ENCODE measurements around a stretch of chr11.

- PRO-cap, 3 experiments = no peak in any of the 3 experiments
- RAMPAGE, long total RNA = no peak
- RRBS, 2 experiments = no CpG with 5 or more reads among the region's 4 CpGs
Measured at GRCh38 chr11:119722016-119722455, 7.0 kb downstream of the NECTIN1 start.

DNA sequence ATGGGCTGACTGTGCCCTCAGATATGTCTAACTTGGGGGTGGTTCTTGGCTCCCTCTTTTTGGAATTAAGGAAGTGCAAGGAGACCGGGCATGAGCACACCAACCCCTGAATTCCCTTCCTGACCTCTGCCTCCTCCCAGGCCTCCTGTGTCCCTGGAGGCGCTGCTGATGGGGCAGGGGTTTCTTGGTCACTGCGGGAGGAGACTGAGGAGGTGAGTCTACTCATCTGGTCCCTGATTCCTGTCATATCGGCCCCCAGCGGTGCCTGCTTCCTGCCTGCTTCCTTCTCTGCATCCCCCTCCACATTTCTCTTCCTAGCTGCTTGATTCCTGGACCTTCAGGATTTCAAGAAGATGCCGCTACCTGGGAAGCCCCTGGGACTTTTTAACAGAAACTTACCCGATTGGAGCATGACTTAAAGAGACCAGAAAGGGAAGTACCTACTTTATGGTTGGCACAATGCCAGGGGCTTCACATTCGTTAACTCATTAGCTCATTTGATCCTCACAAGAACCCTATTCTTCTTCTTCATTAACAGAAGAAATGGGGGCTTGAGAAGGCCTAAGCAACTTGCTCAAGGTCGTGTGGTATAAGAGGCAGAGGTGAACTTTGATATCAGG, 22.5 kb upstream of the NECTIN1 start:
- PRO-cap, 3 experiments = no peak in any of the 3 experiments
- RAMPAGE, long total RNA = no peak
- RRBS, 2 experiments = no CpG with 5 or more reads among the region's 9 CpGs

- PRO-cap, 3 experiments = no peak in any of the 3 experiments
- RAMPAGE, long total RNA = no peak
- RRBS, 2 experiments = no CpG with 5 or more reads among the region's 10 CpGs
Measured at GRCh38 chr11:119782506-119782980, 53.5 kb upstream of the NECTIN1 start.

DNA sequence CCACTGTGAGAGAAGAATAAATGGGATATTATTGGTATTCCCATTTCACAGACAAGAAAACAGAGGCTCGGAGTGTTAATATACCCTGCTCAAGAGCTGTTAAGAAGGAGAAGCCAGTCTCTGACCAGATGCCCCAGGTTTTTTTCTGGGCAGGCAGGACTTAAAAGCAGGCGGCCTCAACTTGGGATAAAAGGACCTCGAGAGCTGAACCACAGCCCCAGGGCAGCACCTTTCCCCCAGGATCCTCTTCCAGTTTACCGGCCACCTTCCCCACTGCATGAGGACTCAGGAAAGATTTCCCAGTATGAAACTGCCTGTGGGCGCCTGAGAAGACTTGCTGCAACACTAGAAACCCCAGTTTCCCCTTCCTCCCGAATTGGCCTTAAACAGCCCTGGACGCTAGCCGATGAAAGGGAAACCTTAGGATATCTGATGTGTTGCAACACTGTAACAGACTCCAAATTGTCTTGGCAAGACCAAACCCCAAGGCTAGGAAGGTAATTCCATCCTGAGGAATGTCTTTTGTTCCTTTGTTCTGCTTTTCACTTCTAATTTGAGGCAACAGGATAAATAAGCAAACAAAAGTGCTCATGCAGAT, 173.6 kb downstream of the TRIM29 start:
- PRO-cap, 3 experiments = no peak in any of the 3 experiments
- RAMPAGE, long total RNA = no peak
- RRBS, 2 experiments = no CpG with 5 or more reads among the region's 8 CpGs

- PRO-cap, 3 experiments = no peak in any of the 3 experiments
- RAMPAGE, long total RNA = no peak
- RRBS, 2 experiments = 5% methylated on average over 22 to 30 of the region's 55 CpGs
Measured at GRCh38 chr11:120211234-120211948, 559 bp downstream of the OAF start.

DNA sequence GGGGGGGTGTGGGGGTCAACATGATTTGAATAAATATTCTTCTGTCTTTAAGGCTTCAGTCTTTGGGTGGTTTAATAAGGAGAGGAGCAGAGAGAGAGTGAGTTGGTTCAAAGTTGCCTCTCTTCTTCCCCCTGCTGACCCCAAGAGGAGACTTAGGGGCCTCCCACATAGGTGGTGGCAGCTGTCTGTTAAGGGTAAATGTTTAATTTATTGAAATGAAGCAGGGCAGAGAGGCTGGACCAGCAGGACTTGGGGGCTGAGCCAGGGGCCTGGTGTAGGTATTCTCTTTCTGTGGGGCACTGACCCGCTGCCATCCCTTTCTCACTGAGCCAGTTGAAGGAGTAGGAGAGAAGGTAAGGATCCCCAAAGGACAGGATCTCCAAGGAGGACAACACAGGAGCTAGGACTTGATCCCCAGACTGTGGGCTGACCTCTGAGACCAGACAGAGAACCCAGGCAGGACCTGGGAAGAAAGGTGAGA, 5.6 kb downstream of the POU2F3 start:
- PRO-cap, 3 experiments = no peak in any of the 3 experiments
- RAMPAGE, long total RNA = no peak
- RRBS, 2 experiments = no CpG with 5 or more reads among the region's 1 CpG

DNA sequence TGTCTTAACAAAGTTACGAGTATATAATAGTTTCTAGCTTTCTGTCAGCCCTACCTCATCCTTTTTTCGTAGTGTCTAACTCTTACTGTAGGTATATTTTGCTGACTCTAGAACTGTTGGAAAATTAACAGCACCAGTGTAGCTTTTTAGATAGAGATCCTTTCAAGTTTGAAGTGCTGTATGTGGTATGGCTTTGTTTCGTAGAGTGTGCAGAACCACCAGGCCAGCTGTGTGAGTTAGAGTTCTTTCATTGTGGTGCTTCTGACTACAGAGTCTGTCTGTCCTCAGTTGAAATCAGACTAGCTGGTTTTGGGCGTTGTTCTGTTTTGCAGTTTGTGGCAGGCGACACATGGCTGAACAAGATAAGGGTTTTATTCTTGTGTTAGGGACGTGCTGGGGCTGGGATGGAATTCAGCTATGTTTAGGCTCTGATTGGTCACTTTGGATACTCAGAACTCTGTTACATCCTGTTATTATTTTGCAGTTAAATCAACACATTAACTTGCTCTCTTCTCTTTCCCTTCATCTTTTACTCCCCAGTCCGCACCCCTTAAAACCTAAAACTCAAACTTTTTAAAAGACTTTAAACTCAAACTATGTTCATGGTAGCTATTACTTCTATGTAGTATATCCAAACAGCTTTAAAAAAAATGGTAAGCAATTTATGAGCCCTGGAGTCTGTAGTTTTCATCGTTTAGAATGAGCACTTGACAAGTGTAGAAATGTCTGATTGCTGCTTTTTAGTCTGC, 3.3 kb downstream of the ARHGEF12 start:
- PRO-cap, 3 experiments = no peak in any of the 3 experiments
- RAMPAGE, long total RNA = no peak
- RRBS, 2 experiments = no CpG with 5 or more reads among the region's 8 CpGs

DNA sequence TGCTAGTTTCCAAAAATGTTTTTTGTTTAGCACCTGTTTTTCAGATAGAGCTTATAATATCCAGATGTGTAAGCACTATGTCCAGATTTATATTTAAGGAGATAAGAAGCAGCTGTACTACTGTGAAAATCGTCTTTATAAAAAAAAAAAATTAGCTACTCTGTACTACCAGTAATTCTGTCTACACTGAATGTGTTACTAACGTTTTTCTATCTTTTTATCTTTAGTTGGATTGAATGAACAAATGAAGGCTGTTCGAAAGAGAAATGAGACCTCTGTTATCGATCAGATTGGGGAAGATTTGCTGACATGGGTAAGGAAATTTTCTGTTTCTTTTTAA, 51.1 kb upstream of the GRIK4 start:
- PRO-cap, 3 experiments = no peak in any of the 3 experiments
- RAMPAGE, long total RNA = no peak
- RRBS, 2 experiments = no CpG with 5 or more reads among the region's 4 CpGs

- PRO-cap, 3 experiments = no peak in any of the 3 experiments
- RAMPAGE, long total RNA = no peak
- RRBS, 2 experiments = no CpG with 5 or more reads among the region's 5 CpGs
Measured at GRCh38 chr11:121469845-121470285, 17.8 kb downstream of the SORL1 start.

GRCh38 chr11:121571558-121571901, 119.4 kb downstream of the SORL1 start:
- PRO-cap, 3 experiments = no peak in any of the 3 experiments
- RAMPAGE, long total RNA = no peak
- RRBS, 2 experiments = no CpG with 5 or more reads among the region's 4 CpGs

GRCh38 chr11:121578576-121579110, 126.5 kb downstream of the SORL1 start:
- PRO-cap, 3 experiments = no peak in any of the 3 experiments
- RAMPAGE, long total RNA = no peak
- RRBS, 2 experiments = 80 to 100% methylated on average over 1 of the region's 6 CpGs

- PRO-cap, 3 experiments = peak in 3 of 3 experiments; most common plus-strand start chr11:121722670 (in 1); most common minus-strand start chr11:121722519 (in 3)
- RAMPAGE, long total RNA = no peak
- RRBS, 2 experiments = 2 to 6% methylated on average over 10 of the region's 51 CpGs
Measured at GRCh38 chr11:121722280-121723325, 270.5 kb downstream of the SORL1 start.

GRCh38 chr11:121829053-121829825, 286.8 kb downstream of the BLID start:
- PRO-cap, 3 experiments = no peak in any of the 3 experiments
- RAMPAGE, long total RNA = no peak
- RRBS, 2 experiments = no CpG with 5 or more reads among the region's 4 CpGs

DNA sequence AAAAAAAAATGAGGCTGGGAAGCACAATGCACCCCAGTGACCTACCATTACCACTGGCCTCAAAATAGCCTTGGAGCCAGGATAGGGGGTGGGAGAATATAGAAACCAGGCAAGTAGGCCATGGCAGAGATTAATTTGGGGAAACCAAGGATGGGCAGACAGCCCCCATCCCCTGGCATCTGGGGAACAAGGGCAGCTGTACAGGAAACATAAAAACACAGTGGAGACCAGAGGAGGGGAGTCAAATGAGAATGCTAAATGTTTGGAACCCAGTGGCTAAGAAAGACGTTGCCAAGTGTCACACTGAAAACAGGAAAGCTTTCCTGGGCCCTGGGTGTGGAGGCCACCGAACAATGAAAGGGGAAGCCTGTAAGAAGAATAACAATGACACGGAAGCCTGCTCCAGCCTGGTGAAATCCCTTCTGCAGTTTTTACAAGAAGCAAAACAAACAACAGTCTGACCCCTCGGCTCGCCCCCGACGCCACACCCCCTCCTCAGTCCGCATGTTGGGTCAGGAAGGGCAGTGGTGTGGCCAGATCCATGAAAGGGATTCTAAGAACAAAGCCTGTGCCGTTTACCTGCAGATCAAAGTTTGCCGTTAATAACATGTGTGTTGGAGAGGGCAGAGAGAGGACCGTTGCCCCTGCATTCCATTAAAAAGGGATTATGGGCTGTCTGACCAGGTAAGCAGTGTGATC, 113.5 kb upstream of the BLID start:
- PRO-cap, 3 experiments = no peak in any of the 3 experiments
- RAMPAGE, long total RNA = no peak
- RRBS, 2 experiments = no CpG with 5 or more reads among the region's 11 CpGs

- PRO-cap, 3 experiments = no peak in any of the 3 experiments
- RAMPAGE, long total RNA = no peak
- RRBS, 2 experiments = no CpG with 5 or more reads among the region's 25 CpGs
Measured at GRCh38 chr11:122726761-122727953, 71.6 kb downstream of the UBASH3B start.

DNA sequence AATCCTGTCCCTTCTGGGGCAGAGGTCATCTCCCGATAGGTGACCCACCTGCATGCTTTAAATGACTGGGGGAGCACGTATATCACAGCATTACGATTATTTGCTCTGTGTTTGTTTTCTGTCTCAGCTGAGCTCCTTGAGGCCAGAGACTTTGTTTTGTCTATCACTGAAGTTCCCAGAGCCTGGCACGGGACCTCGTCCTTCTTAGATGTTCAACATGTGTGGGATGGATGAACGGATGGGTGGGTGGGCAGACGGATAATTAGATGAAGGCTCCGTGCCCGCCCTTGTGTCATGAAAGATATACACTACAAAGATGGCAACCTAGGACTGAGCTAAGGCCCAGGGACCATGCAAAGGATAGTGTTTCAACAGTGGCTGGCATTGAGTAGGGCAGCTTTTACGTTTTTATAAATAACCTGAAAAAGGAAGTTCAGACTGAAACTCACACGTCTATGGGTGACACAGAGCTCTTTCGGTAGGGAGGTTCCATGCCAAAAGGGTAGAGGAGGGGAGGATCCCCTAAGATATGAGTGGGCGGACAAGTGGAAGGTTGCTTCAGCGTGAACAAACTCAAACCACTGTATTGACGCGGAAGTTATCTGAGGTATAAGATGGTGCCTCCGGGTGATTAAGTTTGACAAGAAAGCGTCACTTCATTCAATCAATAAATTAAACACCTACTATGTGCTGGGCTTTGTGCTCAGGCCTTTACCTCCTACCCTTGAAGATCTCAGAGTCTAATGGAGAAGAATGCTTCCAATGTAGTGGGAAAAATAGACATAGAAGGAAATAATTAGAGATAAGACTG, 90.5 kb downstream of the UBASH3B start:
- PRO-cap, 3 experiments = no peak in any of the 3 experiments
- RAMPAGE, long total RNA = no peak
- RRBS, 2 experiments = no CpG with 5 or more reads among the region's 18 CpGs

DNA sequence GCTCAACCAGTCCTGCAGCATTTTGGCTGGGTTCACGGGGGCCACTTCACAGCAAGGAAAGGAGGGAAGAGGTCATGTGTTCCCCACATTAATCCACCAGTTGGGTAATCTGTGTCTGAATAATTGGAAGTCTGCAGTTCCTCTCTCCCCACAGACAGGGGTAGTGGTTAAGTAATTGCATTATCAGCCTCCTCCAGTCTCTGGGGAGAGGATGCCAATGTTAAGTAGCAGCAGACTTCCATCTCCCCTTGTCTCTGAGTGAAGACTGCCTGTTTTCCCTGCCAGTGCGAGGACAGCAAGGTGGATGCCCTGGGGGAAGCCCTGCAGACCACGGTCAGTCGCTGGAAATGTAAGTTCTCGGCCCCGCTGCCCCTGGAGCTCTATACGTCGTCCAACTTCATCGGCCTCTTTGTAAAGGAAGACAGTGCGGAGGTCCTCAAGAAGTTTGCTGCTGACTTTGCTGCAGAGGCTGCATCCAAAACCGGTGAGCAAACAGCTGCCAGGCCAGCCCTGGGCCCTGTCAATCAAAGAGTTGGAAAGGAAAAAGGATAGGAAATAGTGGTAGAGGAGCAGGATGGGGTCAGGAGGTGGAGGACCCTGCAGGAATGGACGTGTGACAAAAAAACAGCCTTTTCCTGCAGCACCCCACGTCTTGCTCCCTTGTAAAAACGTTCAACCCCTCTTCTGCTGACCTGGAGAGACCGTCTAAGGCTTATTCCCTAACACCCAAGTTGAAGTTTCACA, 58.9 kb upstream of the CRTAM start:
- PRO-cap, 3 experiments = no peak in any of the 3 experiments
- RAMPAGE, long total RNA = no peak
- RRBS, 2 experiments = no CpG with 5 or more reads among the region's 15 CpGs

DNA sequence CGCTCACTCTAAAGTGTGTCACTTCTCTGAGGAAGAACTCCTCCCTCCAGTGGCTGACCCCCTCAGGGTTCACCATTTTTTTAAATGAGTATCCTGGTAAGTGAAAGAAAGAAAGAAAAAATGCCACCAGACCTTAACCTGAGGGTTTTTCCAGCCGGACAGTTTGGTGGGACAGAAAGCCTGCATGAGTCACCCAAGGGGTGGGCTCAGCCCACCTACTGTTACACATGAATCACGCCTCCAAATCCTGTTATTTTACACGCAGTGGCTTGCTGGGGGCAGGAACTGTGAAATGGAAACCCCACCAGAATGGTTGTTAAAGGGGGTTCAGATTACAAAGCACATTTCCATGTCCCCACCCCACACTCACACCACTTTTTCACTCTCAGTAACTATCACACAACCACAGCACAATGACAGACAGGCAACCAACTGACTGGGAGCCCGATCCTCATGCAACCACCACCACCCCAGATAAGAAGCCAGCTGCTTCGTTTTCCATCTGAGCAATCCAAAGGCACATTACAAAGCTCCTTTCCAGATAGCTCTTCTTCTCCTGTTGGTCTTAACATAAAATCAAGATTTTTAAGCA, 11.9 kb downstream of the CRTAM start:
- PRO-cap, 3 experiments = no peak in any of the 3 experiments
- RAMPAGE, long total RNA = no peak
- RRBS, 2 experiments = no CpG with 5 or more reads among the region's 6 CpGs

- PRO-cap, 3 experiments = no peak in any of the 3 experiments
- RAMPAGE, long total RNA = no peak
- RRBS, 2 experiments = no CpG with 5 or more reads among the region's 12 CpGs
Measured at GRCh38 chr11:123057844-123058880, 3.8 kb downstream of the HSPA8 start.

DNA sequence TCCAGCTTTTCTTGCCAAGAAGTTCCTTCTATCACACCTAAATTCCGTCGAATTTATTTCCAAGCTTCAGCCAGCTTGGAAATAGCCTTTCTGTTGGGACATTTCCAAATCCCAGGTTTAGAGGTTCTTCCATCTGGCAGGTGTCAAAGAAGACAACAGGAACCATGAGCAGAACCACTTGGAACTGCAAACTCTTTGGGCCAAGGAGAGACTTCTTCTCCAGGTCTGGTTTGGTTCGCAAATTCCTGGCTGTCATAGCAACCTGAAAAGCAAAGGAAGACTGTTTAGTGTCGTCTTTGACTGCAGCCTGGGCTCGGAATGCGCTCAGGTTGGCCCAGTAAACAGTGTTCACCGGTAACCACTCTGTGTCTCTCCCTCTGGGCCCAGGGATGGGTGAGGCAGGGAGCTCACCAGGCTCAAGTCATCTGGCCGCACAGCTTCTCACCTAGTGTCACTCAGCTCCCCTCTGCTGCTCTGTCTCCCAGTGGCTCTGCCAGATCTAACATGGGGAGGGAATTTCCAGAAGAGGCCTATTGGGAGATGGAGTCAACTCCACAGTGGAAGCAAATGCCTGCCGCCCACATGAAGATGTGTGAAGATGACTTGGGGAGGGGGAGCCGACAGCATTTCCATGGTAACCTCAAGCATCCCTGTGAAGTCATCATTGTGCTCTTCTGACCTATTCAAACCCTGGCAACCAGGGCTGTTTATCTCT, 11.9 kb upstream of the CLMP start:
- PRO-cap, 3 experiments = no peak in any of the 3 experiments
- RAMPAGE, long total RNA = no peak
- RRBS, 2 experiments = no CpG with 5 or more reads among the region's 10 CpGs

Data from skeletal muscle tissue (tissue), 7 donors.